K562 (cell line): ENCODE results near the gene RILPL1.

- RAMPAGE, long total RNA, result no peak
- RRBS, result 88% methylated on average over 5 of the region's 32 CpGs
PRO-cap:
- standard, result no peak
- CoPRO, capped RNA only, 2 experiments, result no peak in any of the 2 experiments
- CoPRO, capped and uncapped RNA, 2 experiments, result peak in 2 of 2 experiments; most common plus-strand start chr12:122850069 (in 1); most common minus-strand start chr12:122849899 (in 2)
- CoPRO, uncapped RNA only, 2 experiments, result peak in 1 of 2 experiments; most common plus-strand start chr12:122850017 (in 1); most common minus-strand start chr12:122849899 (in 1)
CAGE:
- cytosol, long polyA plus RNA, result no peak
- long polyA plus RNA, result no peak
- nucleolus, long total RNA, result no peak
- nucleus, long polyA plus RNA, result no peak
Measured at GRCh38 chr12:122849374-122850224, 14.3 kb downstream of the HIP1R start.

GRCh38 chr12:122861923-122862645, 26.8 kb downstream of the HIP1R start:
- RAMPAGE, long total RNA, result no peak
- RRBS, result 82% methylated on average over 7 of the region's 23 CpGs
PRO-cap:
- standard, result no peak
- CoPRO, capped RNA only, 2 experiments, result no peak in any of the 2 experiments
- CoPRO, capped and uncapped RNA, 2 experiments, result no peak in any of the 2 experiments
- CoPRO, uncapped RNA only, 2 experiments, result peak in 2 of 2 experiments; most common plus-strand start chr12:122862066 (in 2); most common minus-strand start chr12:122862027 (in 2)
CAGE:
- cytosol, long polyA plus RNA, result no peak
- long polyA plus RNA, result no peak
- nucleolus, long total RNA, result no peak
- nucleus, long polyA plus RNA, result no peak

DNA sequence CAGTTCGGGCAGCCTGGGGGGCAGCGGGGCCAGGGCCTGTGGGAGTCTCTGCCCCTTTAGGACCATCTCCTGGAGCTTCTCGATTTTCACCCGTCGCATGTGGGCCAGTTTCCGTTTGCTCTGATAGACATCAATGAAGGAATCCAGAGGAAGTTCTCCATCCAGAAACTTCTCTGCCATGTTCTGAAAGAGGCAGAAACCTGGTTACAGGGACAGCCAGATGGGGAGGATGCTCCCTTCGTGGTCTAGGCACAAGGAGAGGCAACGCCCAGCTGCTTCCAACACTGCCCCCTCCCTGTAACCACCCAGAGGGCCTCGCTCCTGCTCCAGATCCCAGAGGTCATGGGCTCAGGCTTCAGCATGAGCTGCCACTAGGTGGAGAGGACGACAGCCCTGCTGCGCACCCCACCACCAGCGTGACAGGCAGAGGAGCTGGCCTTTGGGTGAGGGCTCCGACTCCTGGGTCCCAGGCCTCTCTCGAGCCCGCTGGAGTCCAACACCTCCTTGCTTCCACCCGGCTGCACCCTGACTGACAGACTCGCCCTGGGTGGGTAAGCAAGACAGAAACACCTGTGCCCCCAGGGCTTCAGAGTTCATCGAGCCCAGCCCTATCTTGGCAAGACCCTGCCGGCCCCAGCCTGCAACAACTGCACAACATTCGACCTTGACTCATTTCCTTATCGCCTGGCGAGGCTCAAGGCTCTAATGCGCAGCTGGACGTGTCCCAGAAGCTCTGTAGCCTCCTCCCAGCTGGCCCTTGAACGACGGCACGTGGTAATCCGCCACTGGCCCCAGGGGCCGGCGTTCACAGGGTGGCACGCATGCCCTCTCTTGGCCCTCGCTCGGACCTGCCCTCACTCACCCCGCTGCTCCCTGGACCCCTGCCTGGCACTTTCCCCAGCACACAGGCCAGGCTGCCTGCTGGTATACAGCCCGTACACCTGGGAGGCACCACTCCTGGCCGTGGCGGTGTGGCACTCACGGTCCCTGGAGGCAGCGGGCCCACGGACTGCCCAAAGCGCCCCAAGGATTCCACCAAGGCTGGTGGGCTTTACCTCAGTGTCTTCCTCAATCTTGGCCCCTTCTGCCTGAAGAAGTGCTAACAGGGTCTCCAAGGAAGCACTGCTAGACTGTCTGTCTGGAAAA, 28.1 kb downstream of the VPS37B start:
- RAMPAGE, long total RNA, result no peak
- RRBS, result no CpG with 5 or more reads among the region's 41 CpGs
PRO-cap:
- standard, result no peak
- CoPRO, capped RNA only, 2 experiments, result no peak in any of the 2 experiments
- CoPRO, capped and uncapped RNA, 2 experiments, result no peak in any of the 2 experiments
- CoPRO, uncapped RNA only, 2 experiments, result peak in 1 of 2 experiments; most common minus-strand start position 721 of the sequence (in 1)
CAGE:
- cytosol, long polyA plus RNA, result no peak
- long polyA plus RNA, result no peak
- nucleolus, long total RNA, result no peak
- nucleus, long polyA plus RNA, result no peak

DNA sequence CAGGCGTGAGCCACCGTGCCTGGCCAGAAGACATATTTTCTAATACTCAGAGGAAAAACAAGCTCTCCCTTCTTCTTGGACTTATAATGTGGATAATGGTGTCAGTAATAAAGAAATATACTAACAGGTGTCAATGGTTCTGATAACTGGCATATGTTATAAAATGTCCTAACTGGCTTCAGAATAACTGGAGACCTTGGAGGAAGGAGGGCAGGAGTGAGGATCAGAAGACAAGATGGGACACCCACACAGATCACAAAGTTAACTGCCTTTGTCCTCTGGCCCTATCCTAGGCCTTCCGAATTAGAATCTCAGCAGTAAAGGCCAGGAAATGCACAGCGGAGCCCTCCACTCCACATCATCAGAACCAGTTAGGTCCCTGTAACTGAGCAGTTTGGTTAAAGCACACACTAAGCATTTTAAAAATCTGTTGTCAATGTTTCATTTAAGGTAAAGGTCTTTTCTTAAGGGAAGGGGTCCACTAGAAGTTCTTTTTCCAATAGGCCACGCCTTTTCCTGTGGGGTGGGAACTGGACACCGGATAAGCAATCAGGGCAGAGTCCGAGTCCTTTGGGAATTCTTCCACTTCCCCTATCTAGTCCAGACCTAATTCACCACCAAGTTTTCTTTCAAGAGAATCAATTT, 12.0 kb downstream of the VPS37B start:
- RAMPAGE, long total RNA, result no peak
- RRBS, result no CpG with 5 or more reads among the region's 7 CpGs
PRO-cap:
- standard, result no peak
- CoPRO, capped RNA only, 2 experiments, result no peak in any of the 2 experiments
- CoPRO, capped and uncapped RNA, 2 experiments, result no peak in any of the 2 experiments
- CoPRO, uncapped RNA only, 2 experiments, result peak in 1 of 2 experiments; most common minus-strand start position 421 of the sequence (in 1)
CAGE:
- cytosol, long polyA plus RNA, result no peak
- long polyA plus RNA, result no peak
- nucleolus, long total RNA, result no peak
- nucleus, long polyA plus RNA, result no peak

GRCh38 chr12:122895015-122895277, 978 bp downstream of the VPS37B start:
- RAMPAGE, long total RNA, result no peak
- RRBS, result no CpG with 5 or more reads among the region's 6 CpGs
PRO-cap:
- standard, result no peak
- CoPRO, capped RNA only, 2 experiments, result no peak in any of the 2 experiments
- CoPRO, capped and uncapped RNA, 2 experiments, result no peak in any of the 2 experiments
- CoPRO, uncapped RNA only, 2 experiments, result no peak in any of the 2 experiments
CAGE:
- cytosol, long polyA plus RNA, result no peak
- long polyA plus RNA, result no peak
- nucleolus, long total RNA, result no peak
- nucleus, long polyA plus RNA, result no peak

- RAMPAGE, long total RNA, result no peak
- RRBS, result no CpG with 5 or more reads among the region's 19 CpGs
PRO-cap:
- standard, result no peak
- CoPRO, capped RNA only, 2 experiments, result no peak in any of the 2 experiments
- CoPRO, capped and uncapped RNA, 2 experiments, result no peak in any of the 2 experiments
- CoPRO, uncapped RNA only, 2 experiments, result no peak in any of the 2 experiments
CAGE:
- cytosol, long polyA plus RNA, result no peak
- long polyA plus RNA, result no peak
- nucleolus, long total RNA, result no peak
- nucleus, long polyA plus RNA, result no peak
Measured at GRCh38 chr12:123104907-123105950, 45.7 kb downstream of the PITPNM2 start.

DNA sequence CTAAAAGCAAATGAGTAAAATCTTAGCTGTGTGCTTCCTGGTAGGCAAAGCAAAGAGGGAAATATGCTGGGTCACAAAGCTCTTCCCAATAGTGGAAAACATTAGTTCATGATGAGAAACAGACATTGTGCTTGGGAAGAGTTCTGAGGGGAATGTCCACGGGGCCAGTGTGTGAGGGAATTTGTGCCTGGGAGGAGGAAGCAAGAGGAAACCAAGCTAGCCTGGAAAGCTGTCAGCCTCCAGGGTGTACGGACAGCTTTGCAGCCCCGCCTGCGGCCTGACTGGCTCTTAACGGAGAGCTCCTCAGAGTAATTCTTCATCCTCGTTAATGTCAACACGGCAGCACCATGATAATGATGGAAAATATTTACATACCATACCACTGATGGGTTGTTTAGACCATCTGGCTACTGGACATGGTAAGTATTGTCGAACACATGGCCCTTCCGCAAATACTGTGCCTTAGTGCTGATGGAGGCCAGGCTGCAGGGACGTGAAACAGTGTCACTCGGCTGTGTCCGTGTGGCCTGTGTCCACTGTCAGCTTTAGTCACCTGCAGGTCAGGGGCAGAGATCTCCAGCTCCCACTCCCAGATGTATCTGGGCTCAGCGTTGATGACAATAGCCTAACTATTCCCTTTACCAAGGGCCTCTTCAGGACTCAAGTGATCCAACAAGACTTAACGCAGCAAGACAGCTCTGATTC, 32.3 kb downstream of the PITPNM2 start:
- RAMPAGE, long total RNA, result no peak
- RRBS, result no CpG with 5 or more reads among the region's 14 CpGs
PRO-cap:
- standard, result no peak
- CoPRO, capped RNA only, 2 experiments, result no peak in any of the 2 experiments
- CoPRO, capped and uncapped RNA, 2 experiments, result no peak in any of the 2 experiments
- CoPRO, uncapped RNA only, 2 experiments, result no peak in any of the 2 experiments
CAGE:
- cytosol, long polyA plus RNA, result no peak
- long polyA plus RNA, result no peak
- nucleolus, long total RNA, result no peak
- nucleus, long polyA plus RNA, result no peak

DNA sequence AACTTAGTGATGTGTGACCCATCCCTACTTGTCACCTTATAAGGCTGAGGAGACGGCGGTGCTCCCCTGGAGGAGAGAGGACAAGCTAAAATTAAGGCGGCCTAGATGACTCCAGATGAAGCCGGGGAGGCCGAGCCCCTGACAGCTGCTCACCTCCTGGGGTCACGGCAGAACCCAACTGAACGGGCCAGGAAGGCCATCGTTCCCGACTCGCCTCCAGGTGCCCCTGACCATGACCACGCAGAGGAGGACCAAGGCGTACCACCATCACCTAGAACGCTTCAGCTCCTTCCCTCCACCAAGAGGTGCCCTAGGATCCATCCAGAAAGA, 911 bp upstream of the PITPNM2 start:
- RAMPAGE, long total RNA, result no peak
- RRBS, result no CpG with 5 or more reads among the region's 13 CpGs
PRO-cap:
- standard, result no peak
- CoPRO, capped RNA only, 2 experiments, result no peak in any of the 2 experiments
- CoPRO, capped and uncapped RNA, 2 experiments, result no peak in any of the 2 experiments
- CoPRO, uncapped RNA only, 2 experiments, result peak in 1 of 2 experiments; most common plus-strand start position 95 of the sequence (in 1)
CAGE:
- cytosol, long polyA plus RNA, result no peak
- long polyA plus RNA, result no peak
- nucleolus, long total RNA, result no peak
- nucleus, long polyA plus RNA, result no peak

- RAMPAGE, long total RNA, result no peak
- RRBS, result no CpG with 5 or more reads among the region's 8 CpGs
PRO-cap:
- standard, result no peak
- CoPRO, capped RNA only, 2 experiments, result no peak in any of the 2 experiments
- CoPRO, capped and uncapped RNA, 2 experiments, result no peak in any of the 2 experiments
- CoPRO, uncapped RNA only, 2 experiments, result no peak in any of the 2 experiments
CAGE:
- cytosol, long polyA plus RNA, result no peak
- long polyA plus RNA, result no peak
- nucleolus, long total RNA, result no peak
- nucleus, long polyA plus RNA, result no peak
Measured at GRCh38 chr12:123423053-123423445, 13.4 kb downstream of the RILPL2 start.

DNA sequence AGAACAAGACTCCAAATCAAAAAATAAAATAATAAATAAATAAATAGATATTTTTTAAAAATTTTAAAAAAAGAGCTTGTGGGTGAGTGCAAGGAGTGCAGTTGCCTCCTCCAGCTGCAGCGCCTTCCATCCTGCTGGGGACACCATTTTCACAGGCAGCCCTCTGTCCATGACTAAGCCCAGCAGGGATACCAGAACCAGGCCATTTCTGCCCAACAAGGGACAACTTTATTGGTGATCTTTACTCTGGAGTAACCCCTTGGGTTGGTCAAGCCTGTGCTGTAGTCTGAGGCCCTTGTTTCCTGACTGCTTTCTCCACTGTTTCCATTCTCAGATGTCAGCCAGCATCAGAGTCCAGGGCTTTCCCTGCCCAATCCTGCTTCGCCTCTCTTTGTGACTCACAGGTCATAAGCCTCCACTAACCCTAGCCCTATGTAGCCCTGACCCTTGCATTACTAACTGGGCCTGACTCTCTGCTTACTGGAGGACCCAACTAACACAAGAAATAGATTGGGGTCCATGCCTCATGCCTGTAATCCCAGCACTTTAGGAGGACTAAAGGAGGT, 8.8 kb upstream of the SNRNP35 start:
- RAMPAGE, long total RNA, result no peak
- RRBS, result no CpG with 5 or more reads among the region's 2 CpGs
PRO-cap:
- standard, result no peak
- CoPRO, capped RNA only, 2 experiments, result no peak in any of the 2 experiments
- CoPRO, capped and uncapped RNA, 2 experiments, result no peak in any of the 2 experiments
- CoPRO, uncapped RNA only, 2 experiments, result no peak in any of the 2 experiments
CAGE:
- cytosol, long polyA plus RNA, result no peak
- long polyA plus RNA, result no peak
- nucleolus, long total RNA, result no peak
- nucleus, long polyA plus RNA, result no peak

DNA sequence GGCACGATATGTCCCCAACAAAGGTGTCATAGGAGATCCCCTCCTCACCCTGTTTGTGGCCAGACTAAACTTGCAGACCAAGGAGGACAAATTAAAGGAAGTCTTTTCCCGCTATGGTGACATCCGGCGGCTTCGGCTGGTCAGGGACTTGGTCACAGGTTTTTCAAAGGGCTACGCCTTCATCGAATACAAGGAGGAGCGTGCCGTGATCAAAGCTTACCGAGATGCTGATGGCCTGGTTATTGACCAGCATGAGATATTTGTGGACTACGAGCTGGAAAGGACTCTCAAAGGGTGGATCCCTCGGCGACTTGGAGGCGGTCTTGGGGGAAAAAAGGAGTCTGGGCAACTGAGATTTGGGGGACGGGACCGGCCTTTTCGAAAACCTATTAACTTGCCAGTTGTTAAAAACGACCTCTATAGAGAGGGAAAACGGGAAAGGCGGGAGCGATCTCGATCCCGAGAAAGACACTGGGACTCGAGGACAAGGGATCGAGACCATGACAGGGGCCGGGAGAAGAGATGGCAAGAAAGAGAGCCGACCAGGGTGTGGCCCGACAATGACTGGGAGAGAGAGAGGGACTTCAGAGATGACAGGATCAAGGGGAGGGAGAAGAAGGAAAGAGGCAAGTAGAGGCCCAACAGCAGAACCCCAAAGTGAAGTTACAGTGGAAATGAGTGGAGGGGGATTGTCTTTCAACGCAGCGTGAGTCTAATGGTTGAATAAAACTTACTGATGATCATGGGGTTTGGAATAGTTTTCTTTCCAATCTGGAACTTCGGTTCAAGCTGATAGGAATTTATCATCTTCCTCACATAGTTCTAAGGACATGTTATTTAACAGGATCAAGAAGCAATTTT, 7.9 kb downstream of the SNRNP35 start:
- RAMPAGE, long total RNA, result no peak
- RRBS, result no CpG with 5 or more reads among the region's 31 CpGs
PRO-cap:
- standard, result no peak
- CoPRO, capped RNA only, 2 experiments, result no peak in any of the 2 experiments
- CoPRO, capped and uncapped RNA, 2 experiments, result no peak in any of the 2 experiments
- CoPRO, uncapped RNA only, 2 experiments, result no peak in any of the 2 experiments
CAGE:
- cytosol, long polyA plus RNA, result no peak
- long polyA plus RNA, result no peak
- nucleolus, long total RNA, result no peak
- nucleus, long polyA plus RNA, result no peak

- RAMPAGE, long total RNA, result no peak
- RRBS, result no CpG with 5 or more reads among the region's 9 CpGs
PRO-cap:
- standard, result no peak
- CoPRO, capped RNA only, 2 experiments, result no peak in any of the 2 experiments
- CoPRO, capped and uncapped RNA, 2 experiments, result no peak in any of the 2 experiments
- CoPRO, uncapped RNA only, 2 experiments, result no peak in any of the 2 experiments
CAGE:
- cytosol, long polyA plus RNA, result no peak
- long polyA plus RNA, result no peak
- nucleolus, long total RNA, result no peak
- nucleus, long polyA plus RNA, result no peak
Measured at GRCh38 chr12:123488382-123488891, 30.5 kb downstream of the SNRNP35 start.

DNA sequence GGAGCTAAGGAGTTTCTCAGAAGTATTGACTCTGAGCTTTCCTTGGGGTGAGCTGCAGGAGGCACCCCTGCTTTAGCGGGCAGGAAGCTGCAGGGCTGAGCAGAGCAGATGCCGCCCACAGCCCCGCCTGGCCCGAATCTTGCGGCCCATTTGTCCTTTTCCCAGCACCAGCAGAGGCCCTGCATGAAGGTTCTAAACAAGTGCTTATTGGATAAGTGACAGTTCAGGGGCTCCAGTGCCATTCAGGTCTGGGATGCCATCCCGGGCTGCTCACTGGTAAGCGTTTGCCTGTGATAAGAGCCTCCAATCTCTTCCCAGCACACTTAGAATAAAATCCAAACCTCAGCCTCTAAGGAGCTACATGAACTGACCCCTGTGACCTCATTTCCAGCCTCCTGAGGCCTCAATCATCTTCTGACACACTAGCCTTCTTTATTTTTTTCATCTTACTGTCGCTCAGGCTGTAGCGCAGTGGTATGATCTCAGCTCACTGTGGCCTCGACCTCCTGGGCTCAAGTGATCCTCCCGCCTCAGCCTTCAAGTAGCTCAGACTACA, 11.3 kb downstream of the RILPL1 start:
- RAMPAGE, long total RNA, result no peak
- RRBS, result no CpG with 5 or more reads among the region's 11 CpGs
PRO-cap:
- standard, result no peak
- CoPRO, capped RNA only, 2 experiments, result no peak in any of the 2 experiments
- CoPRO, capped and uncapped RNA, 2 experiments, result no peak in any of the 2 experiments
- CoPRO, uncapped RNA only, 2 experiments, result no peak in any of the 2 experiments
CAGE:
- cytosol, long polyA plus RNA, result no peak
- long polyA plus RNA, result no peak
- nucleolus, long total RNA, result no peak
- nucleus, long polyA plus RNA, result no peak

DNA sequence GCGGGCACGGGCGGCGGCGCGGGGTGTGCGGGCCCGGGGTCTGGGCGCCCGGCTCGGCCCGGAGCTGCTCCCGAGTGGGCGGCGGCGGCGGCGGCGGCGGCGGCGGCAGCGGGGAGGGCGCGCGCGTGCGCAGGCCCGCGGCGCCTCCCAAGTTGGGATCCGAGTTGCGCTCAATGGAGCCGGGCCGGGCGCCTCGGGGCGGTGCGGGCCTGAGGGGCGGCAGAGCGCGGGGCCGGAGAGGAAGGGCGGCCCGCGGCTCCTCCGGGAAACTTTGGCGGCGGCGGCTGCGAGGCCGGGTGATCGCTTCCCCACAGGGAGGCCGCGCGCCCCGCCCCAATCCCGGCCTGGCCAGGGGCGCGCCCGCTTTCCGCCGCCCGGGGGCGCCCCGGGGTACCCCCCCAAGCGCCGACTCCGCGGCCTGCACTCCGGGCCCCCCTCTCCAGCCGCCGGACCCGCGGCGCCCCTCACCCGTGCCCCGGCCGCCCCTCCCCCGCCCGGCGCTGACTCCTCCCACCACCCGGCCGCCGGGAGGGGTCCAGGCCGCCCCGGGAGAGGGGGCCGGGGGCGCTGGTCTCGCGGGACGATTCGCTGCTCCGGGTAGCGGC, at the start of gene RILPL1:
RILPL1 (minus strand) TSS at position 76 of the 605 bp plus-strand sequence.
- RAMPAGE, long total RNA, result no peak
- RRBS, result 2% methylated on average over 36 of the region's 95 CpGs
PRO-cap:
- standard, result bidirectional peak, plus-strand start at position 150 of the sequence, minus-strand start at position 76 of the sequence; bidirectional peak, plus-strand start at position 401 of the sequence, minus-strand start at position 338 of the sequence
- CoPRO, capped RNA only, 2 experiments, result peak in 2 of 2 experiments; most common plus-strand start position 108 of the sequence (in 2); most common minus-strand start position 76 of the sequence (in 2)
- CoPRO, capped and uncapped RNA, 2 experiments, result peak in 2 of 2 experiments; most common plus-strand start position 108 of the sequence (in 2); most common minus-strand start position 76 of the sequence (in 2)
- CoPRO, uncapped RNA only, 2 experiments, result no peak in any of the 2 experiments
CAGE:
- cytosol, long polyA plus RNA, result no peak
- long polyA plus RNA, result no peak
- nucleolus, long total RNA, result no peak
- nucleus, long polyA plus RNA, result no peak

- RAMPAGE, long total RNA, result no peak
- RRBS, result no CpG with 5 or more reads among the region's 9 CpGs
PRO-cap:
- standard, result no peak
- CoPRO, capped RNA only, 2 experiments, result no peak in any of the 2 experiments
- CoPRO, capped and uncapped RNA, 2 experiments, result no peak in any of the 2 experiments
- CoPRO, uncapped RNA only, 2 experiments, result peak in 2 of 2 experiments; most common plus-strand start chr12:123596574 (in 1); most common minus-strand start chr12:123596372 (in 1)
CAGE:
- cytosol, long polyA plus RNA, result no peak
- long polyA plus RNA, result no peak
- nucleolus, long total RNA, result no peak
- nucleus, long polyA plus RNA, result no peak
Measured at GRCh38 chr12:123596136-123597238, 5.4 kb upstream of the DDX55 start.

DNA sequence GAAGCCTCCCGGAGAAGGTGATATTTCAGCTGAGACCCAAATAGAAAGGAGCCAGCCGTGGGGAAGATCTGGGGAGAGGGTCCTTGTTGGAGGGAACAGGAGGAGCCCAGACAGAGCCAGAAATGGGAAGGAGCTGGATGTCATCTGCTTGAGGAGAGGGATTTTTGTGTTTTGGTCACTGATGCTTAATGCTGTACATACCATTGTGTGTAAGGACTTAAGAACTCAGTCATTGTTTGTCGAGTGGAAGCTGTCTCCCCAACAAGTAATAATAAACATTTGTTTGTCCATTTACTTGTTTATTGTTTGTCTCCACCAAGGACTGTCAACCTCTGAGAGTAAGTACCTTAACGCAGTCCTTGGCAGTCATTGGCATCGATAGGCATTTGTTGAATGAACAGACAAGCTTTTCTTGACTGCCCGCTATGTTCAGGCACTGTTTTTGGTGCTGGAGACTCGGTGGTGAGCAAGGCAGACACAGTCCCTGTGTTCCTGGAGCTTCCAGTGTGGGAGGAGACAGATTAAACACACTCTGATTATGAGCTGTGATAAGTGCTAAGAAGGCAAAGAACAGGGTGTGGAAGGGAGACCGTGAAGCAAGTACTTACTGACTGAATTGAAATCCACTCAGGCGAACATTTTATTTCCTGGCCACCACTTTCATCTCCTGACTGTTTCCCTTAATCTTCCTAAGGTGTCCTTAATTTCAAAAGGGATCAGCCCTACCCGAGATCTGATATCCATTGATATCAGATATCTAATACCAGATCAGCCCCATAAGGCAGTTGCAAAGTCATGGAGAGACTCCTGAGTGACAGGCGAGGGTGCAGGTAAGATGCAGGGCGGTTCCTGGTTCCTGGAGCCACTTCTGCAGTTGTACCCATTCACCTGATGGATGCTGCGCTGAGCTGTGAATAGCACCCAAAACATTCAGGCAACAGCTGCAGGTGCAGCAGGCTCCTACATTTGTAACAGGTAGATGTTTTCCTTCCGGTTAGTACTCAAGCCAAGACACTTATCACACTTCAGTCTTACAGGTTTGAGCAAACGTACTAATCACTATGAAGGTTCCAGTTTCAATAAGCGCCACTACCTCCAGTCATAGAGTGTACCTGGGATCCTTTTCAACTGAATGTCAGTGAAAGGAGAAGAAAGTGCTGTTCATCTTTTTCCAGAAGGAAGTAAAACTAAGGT, 1.4 kb downstream of the ATP6V0A2 start:
- RAMPAGE, long total RNA, result no peak
- RRBS, result no CpG with 5 or more reads among the region's 16 CpGs
PRO-cap:
- standard, result bidirectional peak, plus-strand start at position 808 of the sequence, minus-strand start at position 464 of the sequence
- CoPRO, capped RNA only, 2 experiments, result no peak in any of the 2 experiments
- CoPRO, capped and uncapped RNA, 2 experiments, result no peak in any of the 2 experiments
- CoPRO, uncapped RNA only, 2 experiments, result peak in 2 of 2 experiments; most common plus-strand start position 426 of the sequence (in 1); most common minus-strand start position 270 of the sequence (in 1)
CAGE:
- cytosol, long polyA plus RNA, result no peak
- long polyA plus RNA, result no peak
- nucleolus, long total RNA, result no peak
- nucleus, long polyA plus RNA, result no peak

GRCh38 chr12:124003998-124004197, 30.9 kb downstream of the ZNF664 start:
- RAMPAGE, long total RNA, result no peak
- RRBS, result no CpG with 5 or more reads among the region's 2 CpGs
PRO-cap:
- standard, result no peak
- CoPRO, capped RNA only, 2 experiments, result no peak in any of the 2 experiments
- CoPRO, capped and uncapped RNA, 2 experiments, result no peak in any of the 2 experiments
- CoPRO, uncapped RNA only, 2 experiments, result no peak in any of the 2 experiments
CAGE:
- cytosol, long polyA plus RNA, result no peak
- long polyA plus RNA, result no peak
- nucleolus, long total RNA, result no peak
- nucleus, long polyA plus RNA, result no peak